Bronchial epithelial cell (primary cell): ENCODE results near the genes SEZ6L2, DOC2A, ZNF771 and ZNF785.

- RRBS, 2 experiments = no CpG with 5 or more reads among the region's 3 CpGs
Measured at GRCh38 chr16:29743087-29743433, 2.7 kb downstream of the C16orf54 start.

- RRBS, 2 experiments = under 1 to 2% methylated on average over 37 to 43 of the region's 101 CpGs
Measured at GRCh38 chr16:29807083-29807989, 1.0 kb downstream of the MAZ start.

- RRBS, 2 experiments = no CpG with 5 or more reads among the region's 1 CpG
Measured at GRCh38 chr16:29809848-29809959, 2.3 kb upstream of the PRRT2 start.

- RRBS, 2 experiments = no CpG with 5 or more reads among the region's 5 CpGs
Measured at GRCh38 chr16:29821749-29822159, 1.5 kb downstream of the MVP start.

DNA sequence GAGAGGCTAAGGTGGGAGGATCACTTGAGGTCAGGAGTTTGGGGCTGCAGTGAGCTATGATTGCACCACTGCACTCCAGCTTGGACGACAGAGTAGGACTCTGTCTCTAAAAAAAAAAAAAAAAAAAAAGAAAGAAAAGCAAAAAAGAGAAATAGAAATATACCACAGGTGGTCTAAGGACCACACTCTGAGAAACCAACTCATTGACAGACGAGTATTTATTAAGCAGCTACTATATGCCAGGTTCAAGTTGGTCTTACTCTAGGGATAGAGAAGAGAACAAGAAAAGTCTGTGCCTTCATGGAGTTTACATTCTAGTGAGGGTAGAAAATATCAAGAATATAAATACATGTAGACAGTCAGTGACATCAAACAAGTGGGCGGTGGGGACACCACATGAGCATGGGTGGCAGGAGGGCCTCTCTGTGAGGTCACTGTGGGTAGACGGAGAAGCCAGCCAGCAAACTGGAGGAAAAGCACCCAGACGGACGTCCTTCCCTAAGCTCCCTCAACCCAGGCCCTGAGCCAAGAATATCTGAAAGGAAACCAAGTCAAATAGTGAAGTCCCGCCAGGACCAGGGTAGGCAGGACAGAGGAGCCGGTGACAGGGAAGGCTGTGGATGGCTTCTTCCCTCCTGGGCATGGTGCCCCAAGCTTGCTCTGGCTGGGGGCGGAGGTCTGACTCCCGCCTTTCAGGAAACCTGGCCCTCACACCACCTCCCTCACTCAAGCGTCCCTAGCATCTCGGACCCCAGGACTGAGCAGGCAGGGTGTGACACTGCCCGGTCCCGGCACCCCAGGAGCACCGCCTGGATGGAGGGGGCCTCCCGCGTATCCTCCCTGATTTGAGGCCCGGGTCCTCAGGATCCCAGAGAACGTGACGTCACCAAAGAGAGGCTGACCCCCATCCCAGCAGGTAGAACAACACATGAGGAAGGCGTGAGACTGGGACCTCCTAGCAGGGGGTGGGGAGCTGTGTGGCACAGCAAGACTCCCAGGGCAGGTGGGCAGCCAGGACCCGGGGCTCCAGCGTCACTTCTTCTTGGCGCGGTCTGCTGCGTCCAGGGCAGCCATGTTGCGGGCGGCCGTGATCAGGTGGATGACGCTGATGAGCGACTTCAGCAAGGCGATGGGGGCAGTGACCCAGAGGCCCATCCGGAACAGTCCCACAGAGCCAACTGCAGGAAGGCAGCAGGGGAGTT lies 4.5 kb downstream of the CDIPT start:
- RRBS, 2 experiments = 92 to 94% methylated on average over 5 of the region's 33 CpGs

DNA sequence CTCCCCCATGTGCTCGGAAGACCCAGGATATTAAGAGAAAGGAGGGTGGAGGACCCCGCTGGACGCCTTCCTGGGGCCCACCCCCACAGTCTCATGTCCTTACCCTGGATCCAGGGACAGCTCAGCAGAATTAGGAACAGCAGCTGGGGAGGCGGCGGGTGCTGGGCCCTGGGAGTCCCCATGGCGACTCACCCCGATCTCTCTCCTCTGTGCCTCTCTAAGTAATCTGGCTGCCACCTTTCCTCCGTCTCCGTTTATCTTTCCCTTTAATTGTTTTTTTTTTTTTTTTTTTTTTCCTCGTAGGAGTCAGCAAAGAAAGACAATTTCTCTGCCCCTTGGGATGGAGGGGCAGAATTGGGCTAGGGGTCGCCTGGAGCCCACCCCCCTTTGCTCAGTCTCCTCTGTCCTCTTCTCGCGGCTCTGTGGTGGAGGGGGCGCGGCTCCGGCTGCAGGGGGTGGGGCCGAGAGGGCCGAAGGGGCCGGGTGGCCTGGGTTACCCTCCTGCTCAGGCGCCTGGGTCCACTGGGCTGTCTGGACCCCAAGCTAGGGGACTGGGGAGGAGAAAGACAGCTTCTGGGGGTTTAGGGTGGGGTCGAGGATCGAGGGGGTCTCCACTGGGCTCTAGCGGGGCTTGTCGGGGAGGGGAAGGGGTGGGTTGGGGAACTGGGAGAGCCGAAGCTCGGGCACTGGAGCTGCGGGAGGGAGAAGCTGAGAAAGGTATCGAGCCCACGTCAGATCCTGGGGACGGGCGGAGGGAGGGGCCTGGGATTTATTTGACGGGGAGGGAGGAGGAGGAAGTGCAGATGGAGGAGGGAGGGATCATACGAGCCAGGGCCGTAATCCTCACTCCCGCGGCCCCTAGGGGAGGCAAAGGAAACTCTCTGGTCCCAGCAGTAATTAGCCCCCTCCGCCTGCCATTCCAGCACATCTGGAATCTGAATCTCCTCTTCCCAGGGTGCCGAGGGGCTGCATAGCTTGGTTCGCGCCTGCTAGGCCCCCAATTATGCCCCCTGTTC lies at the start of gene SEZ6L2:
Gene SEZ6L2 (minus strand): TSS at position 713 of the 1,016 bp plus-strand sequence.
- RRBS, 2 experiments = 4% methylated on average over 4 of the region's 40 CpGs; no CpG with 5 or more reads in 1 of the 2 experiments

GRCh38 chr16:29996439-29996717 lies 337 bp downstream of the INO80E start:
- RRBS, 2 experiments = 5 to 17% methylated on average over 1 to 6 of the region's 16 CpGs

GRCh38 chr16:29996718-29997195 lies 716 bp downstream of the INO80E start:
- RRBS, 2 experiments = no CpG with 5 or more reads among the region's 9 CpGs

GRCh38 chr16:30006418-30006894 lies 4.4 kb downstream of the DOC2A start:
- RRBS, 2 experiments = no CpG with 5 or more reads among the region's 21 CpGs

DNA sequence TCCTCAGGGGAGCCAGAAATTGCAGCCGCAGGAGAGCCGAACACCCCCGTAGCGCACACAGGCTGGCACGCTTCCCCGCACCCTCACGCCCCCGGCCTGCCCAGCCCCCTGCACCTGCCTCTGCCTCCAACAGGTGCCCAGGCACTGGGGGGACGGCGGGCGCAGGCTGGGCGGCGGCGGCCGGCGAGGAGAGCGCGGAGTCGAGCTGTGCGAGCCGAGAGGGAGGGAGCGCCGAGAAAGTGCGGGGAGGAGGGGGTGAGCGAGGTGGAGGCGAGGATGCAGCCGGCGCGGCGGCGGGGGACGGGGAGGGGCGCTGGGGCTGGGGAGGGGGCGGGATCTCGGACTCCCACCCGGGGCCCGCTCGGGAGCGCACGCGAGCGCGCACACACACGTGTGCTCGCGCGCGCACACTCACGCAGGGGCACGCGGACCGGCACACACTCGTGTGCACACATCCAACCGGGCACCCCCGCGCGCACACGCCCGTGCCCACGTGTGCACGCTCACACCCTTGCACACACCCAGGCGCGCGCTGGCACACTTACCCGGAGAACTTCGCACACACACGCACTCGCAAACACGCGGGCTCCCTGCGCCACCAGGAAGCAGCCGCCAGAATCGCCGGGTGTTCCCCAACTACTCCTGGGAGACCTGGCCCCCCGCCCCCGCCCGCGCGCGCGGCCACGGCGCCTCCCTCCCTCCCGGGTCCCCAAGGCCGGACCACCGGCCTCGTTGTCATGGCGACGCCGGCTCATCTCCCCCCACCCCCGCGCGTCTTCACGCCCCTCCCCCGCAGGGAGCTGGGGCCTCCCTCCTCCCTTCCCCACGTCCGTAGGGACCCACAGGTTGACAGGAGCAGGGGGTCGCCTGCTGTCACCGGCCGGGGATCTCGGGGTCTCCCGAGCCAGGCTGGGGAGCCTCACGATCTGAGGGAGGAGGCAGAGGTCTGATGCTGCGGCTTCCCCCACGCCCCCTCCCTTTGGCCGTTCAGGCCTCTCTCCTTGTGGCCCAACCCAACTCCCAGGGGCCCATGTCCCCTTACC lies at the start of gene DOC2A:
Gene DOC2A (minus strand): TSS at position 243 of the 1,043 bp plus-strand sequence.
- RRBS, 2 experiments = 1 to 2% methylated on average over 62 to 68 of the region's 106 CpGs

DNA sequence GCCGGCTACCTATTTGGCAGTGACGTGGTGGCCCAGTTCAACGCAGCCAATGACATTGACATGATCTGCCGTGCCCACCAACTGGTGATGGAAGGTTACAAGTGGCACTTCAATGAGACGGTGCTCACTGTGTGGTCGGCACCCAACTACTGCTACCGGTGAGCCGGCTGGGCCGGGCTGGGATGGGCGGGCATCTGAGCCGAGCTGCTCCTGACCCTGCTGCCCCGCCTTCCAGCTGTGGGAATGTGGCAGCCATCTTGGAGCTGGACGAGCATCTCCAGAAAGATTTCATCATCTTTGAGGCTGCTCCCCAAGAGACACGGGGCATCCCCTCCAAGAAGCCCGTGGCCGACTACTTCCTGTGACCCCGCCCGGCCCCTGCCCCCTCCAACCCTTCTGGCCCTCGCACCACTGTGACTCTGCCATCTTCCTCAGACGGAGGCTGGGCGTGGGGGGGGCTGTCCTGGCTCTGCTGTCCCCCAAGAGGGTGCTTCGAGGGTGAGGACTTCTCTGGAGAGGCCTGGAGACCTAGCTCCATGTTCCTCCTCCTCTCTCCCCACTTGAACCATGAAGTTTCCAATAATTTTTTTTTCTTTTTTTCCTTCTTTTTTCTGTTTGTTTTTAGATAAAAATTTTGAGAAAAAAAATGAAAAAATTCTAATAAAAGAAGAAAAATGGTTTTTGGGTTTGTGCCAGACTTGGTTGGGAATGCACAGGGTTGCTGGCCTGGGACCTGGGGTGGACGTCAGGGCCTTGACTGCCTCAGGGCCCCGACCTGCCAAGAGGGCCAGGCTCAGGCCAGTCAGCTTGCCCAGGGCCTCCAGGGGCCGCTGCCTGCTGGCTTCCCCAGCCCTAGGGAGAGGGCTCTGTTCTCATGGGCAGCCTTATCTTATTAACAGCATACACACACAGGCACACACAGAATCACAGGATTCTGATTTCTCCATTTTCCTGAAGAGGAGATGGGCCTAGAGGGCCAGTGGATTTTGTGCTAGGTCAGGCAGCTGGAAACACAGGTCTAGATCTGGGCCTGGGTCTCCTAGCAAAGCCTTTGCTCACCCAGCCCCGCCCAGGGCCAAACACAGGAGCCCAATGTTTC lies 6.7 kb downstream of the TBX6 start:
- RRBS, 2 experiments = no CpG with 5 or more reads among the region's 26 CpGs

DNA sequence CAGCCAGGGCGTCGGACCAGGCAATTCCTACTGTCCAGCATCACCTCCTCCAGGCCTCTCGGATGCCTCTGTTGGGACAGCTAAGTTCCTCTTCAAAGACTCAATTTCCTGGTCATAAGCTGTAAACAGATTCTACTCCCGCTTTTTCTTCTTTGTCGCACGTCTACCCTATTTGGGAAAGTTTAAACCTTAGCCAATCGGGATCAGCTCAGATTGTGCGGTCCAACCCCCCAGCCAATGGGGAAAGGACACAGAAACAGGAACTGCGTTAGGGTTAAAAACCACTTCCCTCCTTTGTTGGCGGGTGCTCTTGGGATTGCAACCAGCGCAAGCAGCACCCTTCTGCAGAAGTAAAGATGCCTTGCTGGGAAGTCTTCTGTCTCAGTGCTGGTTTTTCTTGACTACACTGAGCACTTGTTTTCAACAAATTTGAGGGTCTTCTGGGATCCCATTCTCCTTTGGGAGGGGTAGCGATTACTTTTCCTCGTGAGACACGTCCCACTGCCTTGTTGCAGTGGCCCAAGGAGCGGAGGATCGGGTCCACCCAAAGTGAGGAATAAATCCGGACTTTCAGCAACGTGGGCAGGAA lies 863 bp upstream of the YPEL3 start:
- RRBS, 2 experiments = no CpG with 5 or more reads among the region's 18 CpGs

- RRBS, 2 experiments = no CpG with 5 or more reads among the region's 6 CpGs
Measured at GRCh38 chr16:30329688-30329938, 25.5 kb downstream of the CD2BP2 start.

GRCh38 chr16:30381229-30382393 lies 750 bp downstream of the SEPTIN1 start:
- RRBS, 2 experiments = 74 to 76% methylated on average over 8 of the region's 19 CpGs

DNA sequence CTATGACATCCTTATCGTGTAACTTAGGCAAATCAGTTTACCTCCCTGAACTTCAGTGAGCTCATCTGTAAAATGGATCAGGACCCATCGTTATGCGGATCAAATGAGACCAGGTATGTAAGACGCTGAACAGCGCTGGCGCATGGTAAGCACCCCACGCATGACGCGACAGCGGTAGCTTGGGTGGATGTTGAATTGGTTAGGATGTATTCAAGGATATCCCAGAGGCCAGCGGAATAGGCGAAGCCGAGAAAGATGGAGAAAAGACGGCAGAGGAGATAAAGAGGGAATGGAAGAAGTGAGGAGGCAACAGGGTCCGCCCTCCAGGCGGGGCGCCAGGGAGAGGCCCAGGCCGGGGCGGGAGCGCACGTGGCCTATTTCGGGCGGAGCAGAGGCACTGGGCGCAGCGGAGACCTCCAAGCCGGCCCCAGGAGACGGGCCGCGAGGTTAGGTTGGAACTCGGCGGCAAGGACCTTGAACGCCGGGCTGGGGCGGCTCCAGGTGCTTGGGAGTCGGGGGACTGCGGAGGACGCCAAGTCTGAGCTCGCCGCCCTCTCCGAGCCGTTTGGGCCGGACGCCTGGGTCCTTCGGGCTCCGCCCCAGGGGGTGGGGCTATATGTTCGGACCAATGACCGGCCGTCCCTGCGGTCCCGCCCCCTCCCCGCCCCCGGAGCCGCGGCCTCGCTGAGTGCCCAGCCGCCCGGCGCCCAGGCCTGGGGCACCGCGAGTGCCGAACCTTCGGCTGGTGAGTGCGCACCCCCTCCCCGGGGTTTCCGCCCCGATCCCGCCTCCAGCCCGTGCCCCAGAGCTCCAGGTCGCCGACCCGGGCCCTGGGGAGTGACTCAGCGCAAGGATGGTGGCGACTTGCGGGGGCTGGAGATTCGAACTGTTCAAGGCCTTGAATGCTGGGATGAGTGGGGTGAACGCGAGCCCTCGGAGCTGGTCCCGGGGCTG lies at the start of gene ZNF771:
Gene ZNF771 (plus strand): TSS at position 687 of the 954 bp plus-strand sequence.
- RRBS, 2 experiments = 2% methylated on average over 48 to 49 of the region's 79 CpGs

- RRBS, 2 experiments = no CpG with 5 or more reads among the region's 13 CpGs
Measured at GRCh38 chr16:30428908-30429522, 815 bp downstream of the DCTPP1 start.

DNA sequence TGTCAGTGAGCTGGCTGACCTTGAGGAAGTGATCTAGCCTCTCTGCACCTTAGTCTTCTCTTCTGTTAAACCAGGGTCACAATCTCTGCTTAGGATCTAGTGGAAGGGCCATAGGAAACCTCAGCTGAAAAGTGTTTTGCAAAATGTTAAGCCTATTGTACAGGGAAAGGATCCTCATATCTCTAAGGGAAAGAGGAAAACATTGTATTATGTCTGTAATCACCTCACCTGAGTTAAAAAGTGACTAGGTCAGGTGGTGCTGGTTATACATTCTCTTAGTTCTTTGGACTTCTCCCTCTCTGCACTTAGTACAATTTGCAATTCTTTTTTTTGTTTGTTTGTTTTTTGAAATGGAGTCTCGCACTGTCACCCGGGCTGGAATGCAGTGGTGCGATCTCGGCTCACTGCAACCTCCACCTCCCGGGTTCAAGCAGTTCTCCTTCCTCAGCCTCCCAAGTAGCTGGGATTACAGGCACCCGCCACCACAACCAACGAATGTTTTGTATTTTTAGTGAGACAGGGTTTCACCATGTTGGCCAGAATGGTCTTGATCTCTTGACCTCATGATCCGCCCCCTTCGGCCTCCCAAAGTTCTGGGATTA lies 2.0 kb upstream of the SEPHS2 start:
- RRBS, 2 experiments = no CpG with 5 or more reads among the region's 9 CpGs

DNA sequence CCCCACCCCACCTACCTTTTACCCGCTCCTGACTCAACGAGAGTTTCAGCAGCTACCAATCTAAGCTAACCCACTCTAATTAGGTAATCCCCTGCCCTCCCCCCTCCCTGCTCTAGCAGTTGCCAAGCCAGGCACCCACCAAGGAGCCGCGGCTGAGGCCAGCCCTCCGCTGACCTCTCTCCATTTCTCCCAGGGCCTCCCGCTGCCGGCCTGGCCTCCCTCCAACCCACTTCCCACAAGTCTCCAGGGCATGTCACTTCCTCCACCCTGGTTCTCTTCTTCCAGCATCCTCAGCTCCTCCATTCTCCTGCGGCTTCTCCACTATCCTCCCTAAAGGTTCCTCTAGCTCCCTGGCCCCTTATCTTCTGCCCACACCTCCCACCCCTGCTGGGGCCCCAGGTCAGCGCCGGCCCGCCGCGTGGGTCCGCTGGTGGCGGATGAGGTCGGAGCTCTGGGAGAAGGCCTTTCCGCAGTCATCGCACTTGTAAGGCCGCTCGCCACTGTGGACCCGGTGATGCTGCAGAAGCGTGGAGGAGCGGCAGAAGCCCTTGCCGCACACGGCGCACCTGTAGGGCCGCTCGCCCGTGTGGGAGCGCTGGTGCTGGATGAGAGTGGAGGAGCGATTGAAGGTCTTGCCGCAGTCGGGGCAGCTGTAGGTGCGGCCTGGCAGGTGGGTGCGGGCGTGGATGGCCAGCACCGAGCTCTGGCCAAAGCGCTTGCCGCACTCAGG lies 2.1 kb downstream of the ZNF768 start:
- RRBS, 2 experiments = 88 to 93% methylated on average over 6 of the region's 39 CpGs

DNA sequence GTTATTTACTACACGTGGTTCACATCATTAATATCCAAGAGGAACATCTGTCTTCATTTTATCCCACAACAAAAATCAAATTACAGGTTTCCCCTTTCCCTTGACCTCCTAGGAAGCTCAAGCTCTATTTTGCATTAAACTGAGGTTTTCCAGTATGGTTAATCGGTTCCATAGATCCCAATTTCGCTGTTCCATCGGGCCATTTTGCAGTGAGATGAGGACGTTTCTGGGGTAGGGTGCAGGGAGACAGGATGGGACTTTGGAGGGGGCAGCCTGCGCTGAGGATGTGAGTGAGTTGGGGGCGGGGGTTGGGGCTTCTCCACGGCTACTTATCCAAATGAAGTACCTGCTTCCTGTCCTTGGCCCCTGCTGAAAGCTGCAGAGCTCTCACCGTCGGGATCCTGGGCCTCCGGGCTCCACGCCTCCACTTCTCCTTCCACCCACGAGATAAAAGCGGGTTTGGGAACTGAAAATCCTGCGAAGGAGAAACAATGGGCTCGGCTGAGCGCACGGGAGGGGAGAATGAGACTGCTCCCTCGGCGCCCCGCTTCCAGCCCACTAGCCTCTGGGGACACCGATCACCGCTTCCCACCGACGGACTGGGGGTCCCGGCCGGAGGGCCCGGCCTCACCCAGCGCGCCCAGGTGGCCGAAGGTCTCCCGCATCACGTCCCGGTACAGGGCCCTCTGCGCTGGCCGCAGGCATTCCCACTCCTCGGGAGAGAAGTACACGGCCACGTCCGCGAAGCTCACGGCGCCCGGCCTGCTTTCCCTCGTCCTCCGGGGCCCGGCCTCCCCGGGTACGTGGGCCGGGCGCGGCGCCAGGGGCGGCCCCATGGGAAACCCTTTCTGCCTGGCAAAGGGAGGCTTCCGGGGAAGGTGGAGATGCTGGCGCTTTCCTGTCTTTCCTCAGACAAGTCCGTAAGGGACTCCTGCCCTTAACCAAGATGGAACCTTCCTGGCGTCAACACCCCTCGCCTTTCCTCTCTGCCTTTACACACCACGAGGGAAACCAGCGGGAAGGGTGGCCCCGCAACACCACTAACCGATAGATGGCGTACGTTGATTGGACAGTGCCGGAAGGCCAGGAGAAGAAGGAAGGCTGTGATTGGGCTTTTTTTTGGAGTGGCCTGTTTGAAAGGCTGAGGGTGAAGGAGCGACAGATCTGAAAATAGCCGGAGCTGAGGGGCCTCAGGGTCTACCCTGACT lies at the start of gene ZNF785:
Gene ZNF785 (minus strand): TSS at position 922 of the 1,208 bp plus-strand sequence.
- RRBS, 2 experiments = 1% methylated on average over 13 of the region's 68 CpGs

- RRBS, 2 experiments = no CpG with 5 or more reads among the region's 12 CpGs
Measured at GRCh38 chr16:30661098-30661573, 2.9 kb downstream of the FBRS start.